Bronchial lymph node (tissue), 1 donor: ENCODE measurements around a stretch of chr20.

GRCh38 chr20:53081888-53082368 is 109.8 kb downstream of the TSHZ2 start:
- PRO-cap = no peak

DNA sequence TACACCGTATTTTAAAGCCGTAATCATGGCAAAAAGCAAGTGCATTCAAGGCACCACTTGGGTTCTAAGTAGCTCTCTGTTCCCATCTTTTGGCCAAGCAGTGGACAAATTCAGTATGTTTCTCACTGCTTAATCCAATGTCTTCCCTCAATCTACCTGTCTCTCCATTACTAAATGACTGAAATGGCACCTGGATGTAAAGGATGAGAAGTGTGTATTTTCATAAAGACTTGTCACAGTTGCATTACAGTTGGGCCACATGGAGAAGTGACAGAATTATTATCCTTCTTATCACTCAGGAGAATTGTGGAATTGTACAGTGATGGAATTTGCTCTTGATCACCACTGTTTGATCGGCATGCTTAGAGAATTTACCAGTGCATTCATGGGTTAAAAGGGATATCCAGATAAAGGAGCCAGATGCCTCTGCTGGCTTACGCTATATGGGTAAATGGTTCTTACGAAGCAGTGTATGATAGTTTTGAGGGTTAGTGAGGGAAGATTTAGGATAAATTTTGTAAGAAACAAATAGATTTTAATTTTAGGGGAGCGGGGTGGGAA is 145.7 kb downstream of the TSHZ2 start:
- PRO-cap = no peak

DNA sequence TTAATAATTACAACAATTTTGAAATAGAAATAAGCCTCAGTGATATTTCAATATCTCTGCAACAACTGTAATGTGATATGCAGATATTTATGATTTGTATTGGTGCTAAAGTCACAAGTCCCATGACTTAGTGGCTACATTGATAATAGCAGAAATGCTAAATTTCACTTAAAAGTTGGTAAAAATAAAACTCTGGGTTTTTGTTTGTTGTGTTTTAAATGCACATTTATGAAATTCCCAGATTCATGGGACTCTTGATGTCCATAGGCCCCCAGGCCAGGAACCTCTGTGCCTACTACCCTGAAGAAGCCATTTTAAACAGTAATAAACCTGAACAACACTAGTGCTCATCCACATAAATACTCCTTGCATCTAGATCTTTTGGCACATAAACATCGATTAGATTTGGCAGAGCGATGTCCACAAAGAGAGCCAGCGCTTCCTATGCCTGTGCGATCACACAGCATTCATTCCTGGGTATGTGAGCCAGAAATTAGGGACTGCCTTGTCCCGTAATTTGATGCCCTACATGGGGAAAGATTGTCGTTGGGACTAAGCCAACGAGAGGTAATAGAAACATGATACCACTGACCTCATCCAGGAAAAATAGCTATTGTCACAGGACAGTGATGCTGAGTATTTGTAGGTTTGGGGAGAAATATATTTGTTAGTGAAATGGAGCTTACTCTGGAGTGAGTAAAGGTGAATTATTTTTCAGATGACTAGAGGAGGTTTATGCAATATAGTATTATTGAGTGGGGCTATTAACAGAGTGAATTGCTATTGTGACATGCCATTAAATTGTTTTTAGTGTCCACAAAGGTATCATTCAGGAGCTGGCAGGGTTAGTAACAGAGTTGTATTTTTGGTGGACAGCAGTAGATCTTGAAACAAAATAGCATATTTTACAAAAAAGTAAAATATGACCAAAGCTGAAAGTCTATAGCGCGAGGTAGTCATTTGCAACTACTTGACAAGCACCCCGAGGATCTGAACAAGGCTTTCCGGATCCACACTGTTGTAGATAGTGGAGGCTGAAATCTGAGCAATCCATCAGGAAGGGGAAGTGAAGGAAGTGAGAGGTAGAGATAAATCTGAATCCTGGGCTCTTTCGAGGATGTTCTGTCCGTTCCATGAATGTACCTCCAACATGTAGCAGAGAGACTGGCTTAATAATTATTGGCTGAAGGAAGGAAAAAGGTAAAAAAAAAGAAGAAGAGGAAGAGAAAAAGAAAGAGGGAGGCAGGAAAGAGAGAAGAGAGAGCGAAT is 154.1 kb downstream of the TSHZ2 start:
- PRO-cap = no peak

- PRO-cap = no peak
These were observed 10.8 kb downstream of the ZNF217 start for GRCh38 chr20:53582636-53583392.

DNA sequence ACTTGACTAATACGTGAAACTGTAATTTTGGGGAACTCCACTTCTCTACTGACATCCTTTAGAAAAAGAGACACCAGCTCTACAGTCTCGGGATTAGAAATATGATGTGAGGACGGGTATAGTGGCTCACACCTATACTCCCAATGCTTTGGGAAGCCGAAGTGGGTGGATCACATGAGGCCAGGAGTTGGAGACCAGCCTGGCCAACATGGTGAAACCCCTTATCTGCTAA is 8.6 kb downstream of the ZNF217 start:
- PRO-cap = no peak

DNA sequence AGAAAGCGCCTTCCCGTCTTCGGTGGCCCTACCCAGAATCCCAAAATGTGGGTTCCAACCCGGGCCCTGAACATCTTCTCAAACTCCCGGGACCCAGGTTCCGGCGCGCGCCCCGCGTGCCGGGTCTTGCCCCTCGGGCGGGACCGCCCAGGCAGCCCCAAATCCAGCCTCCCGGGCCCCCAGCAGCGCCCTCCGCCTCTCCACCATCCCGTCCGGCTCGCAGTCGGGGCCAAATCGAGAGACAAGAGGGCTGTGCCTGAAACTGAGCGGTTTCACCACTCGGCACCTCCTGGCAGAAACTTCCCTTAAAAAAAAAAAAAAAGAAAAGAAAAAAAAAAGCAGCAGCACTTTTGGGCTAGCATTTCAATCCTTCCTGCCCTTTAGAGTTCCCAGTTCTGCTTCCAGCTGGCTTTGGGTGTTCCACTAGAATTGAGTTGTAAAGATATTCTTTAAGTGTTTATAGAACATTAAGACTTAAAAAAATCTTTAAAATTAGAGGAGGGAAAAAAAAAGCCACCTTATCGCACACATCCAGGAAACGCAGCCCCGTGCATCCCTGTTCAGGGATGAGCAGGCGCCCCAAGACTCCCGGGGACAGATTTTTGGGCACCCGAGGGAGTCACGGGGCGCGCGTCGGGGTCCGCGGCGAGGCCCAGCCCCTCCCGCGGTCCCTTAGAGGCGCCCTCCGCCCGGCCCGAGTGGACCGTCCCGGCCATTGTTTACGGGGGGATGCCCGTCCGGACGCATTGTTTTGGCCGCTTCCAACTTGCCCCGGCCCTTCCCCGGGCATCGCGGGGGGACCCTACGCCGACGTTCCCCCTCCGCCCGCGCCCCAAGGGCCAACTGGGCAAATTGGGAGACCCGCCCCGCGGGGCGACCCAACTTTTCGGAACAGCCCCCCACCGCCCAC is 854 bp downstream of the ZNF217 start:
- PRO-cap = unidirectional peak, minus-strand start at position 214 of the sequence; bidirectional peak, plus-strand start at position 715 of the sequence, minus-strand start at position 587 of the sequence

DNA sequence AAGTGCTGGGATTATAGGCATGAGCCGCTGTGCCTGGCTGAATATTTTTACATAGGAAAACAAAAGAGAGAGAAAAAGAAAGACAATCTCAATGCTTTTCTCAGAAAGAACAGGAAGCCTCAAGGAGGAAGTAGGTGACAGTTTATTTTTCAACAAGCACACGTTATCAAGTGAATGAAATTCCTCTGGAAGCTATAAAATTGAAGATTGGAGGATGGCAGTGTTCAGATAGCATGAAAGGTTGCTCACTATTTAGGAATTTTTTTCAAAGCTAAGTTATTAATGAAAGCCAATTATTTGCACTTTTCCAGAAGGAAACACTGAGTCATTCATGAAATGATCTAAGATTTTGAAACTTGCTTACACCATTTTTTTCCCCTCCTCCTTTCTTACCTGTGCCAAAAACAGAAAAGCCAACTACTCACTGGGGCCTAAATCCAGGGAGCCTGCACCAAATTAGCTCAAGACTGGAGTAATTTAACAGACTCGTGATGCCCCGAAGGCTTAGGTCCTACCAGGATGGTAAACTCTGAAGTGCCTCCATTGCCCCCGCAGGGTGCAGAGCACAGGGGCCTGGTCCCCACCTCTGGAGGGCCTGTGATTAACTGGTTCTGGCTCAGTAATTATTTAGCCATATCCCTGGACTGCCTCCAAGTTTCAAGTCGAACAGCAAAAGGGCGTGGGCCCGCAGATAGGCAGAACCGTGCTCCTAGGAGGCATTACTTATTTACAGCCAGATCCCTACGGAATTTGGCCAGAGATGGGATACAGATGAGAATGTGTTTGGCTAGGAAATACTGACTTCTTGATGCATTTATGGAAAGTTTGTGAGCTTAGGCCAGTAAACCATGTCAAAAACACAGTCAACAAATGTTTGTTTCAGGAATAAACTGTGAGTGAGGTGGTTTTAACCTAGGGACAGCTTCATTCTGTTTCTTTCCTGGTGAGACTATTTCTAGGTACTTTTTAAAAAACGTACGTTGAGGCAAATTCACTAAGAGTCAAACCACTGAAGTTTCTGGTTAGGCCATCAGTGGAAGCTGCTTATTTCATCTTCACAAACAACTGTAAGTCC is 28.1 kb upstream of the ZNF217 start:
- PRO-cap = unidirectional peak, plus-strand start at position 424 of the sequence

DNA sequence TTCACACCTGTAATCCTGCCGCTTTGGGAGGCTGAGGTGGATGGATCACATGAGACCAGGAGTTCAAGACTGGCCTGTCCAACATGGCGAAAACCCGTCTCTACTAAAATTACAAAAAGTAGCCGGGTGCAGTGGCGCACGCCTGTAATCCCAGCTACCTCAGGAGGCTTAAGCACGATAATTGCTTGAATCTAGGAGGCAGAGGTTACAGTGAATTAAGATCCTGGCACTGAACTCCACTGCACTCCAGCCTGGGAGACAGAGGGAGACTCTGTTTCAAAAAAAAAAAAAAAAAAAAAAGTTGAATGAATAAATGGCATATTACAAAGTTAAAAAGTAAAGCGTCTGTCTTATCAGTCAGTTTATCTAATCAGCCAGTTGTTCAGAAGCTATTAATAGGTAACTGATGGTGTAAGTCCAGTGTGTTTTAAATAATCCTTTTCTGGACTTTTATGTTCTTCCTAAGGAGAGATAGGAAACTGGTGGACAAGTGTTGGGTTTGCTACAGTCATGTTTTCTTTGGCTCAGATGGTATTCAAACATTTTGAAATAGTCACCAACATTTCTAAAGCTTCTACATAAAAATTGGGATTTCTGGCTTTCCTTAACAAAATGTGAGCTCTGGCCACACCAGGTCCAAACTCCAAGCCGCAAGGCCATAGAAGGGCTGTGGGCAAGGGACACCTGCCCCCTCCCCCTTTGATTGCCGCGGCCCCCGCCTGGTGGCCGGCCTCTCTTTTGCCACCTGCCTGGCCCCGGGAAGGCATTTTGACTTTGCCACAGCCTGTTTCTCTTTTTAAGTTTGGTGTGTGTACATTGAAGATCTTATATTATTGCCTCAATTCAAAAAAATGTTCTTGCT is 83.7 kb upstream of the ZNF217 start:
- PRO-cap = no peak

- PRO-cap = no peak
These were observed 118.0 kb upstream of the ZNF217 start for GRCh38 chr20:53711656-53712045.

DNA sequence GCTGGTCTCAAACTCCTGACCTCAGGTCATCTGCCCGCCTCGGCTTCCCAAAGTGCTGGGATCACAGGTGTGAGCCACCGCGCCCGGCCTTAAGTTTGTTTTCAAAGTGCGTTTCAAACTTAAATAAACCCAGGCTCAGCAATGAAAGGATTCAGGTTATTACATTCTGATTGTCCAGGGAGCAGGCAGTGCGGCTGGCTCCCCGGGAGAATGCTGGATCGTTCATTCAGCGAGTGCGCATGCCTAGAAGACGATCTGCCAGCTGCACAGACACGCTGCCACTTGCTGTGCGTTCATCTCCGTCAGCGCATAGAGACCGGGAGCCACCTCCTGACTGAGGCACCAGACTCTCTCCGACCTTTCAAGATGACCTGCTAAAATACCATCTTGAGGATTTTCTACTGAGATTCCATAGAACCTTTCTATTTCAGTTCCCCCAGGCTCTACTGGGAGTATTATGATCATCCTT is 163.9 kb upstream of the ZNF217 start:
- PRO-cap = no peak

DNA sequence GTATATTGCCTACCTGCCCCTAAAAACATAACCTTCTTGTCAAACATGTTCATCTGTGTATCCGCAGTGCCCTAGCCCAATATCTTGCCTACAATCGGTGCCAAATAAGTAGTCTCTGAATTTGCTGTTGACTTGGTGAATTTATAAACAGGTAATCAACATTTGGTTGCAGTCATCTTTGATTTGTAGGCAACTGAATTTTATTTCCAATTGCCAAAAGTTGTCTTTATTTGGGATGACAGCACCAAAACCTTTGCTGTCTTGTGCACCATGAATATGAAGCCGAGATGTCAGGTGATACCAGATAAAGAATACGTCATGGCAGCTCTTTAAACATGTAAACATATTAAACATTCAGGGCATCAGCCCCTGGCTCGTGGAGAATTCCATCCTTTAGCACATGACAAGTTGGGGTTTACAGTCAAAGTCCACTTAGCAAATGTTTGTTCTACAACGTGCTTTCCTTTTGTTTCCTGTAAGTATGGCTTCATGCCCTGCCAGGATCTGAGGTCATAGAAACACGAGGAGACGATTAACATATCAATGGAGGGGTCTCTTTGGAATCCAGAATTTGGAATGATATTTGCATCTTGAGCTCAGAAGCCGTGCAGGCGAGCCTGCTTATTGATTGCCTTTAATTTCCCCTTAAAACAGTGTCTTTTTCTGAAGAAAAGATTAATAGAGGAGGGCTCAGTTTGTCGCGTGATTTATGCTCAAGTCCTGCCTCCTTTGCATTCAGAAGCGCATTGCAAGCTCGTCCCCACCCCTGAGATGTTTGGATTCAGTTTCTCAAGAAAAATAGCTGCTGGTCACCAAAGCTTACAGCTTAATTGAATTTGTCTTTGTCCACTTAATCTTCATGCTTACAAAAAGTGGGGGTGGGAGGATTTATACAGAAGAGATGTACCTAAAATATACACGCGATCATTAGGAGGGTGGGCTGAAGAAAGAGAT is 170.2 kb upstream of the ZNF217 start:
- PRO-cap = no peak

GRCh38 chr20:53869451-53870125 is 200.8 kb downstream of the BCAS1 start:
- PRO-cap = unidirectional peak, minus-strand start at chr20:53869926

DNA sequence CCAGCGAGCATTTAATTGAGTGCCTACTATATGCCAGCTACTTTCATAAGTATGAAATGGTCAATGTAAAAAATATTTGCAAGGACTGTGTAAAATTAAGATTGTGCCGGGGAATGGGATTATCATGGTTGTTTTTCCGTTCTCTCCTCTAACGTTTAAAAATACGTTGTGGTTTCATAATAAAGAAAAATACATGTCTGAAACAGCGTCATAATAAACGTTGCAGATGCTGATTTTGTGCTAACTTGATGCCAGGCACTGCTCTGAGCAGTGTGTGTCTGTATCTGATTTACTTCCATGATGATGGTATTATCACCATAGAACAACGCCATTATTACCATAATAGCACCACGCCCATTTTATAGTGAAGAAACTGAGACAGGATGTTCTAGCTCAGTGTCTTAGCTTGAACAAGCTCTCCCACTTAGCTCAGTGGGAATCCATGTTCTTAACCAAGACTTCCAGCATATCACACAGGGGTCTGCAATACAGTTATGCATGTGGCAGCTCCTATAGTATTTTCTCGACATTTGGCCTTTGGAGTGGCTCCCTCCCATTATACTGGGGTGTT is 144.5 kb downstream of the BCAS1 start:
- PRO-cap = bidirectional peak, plus-strand start at position 396 of the sequence, minus-strand start at position 333 of the sequence

DNA sequence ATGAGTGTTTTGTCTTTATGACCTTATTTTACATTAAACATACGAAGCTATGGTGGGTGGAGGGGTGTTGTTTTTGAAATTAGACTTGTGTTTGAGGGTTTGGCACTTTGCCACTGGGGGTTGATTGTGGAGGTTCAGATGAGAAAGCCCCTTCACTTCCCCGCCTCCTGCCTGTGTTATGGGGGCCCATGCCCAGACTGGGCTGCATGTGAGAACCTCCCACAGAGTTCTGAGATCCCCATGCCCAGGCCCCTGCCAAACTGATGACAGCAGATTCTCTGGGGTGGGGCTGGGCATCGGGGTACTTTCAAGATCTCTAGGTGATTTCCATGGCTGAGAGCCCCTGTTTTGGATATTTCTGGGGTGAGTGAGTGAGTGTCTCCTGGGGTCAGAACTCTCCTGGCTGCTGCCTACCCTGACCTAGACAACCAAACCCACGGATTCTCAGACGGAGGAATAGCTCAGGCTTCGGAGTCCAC is 6.4 kb downstream of the BCAS1 start:
- PRO-cap = no peak

GRCh38 chr20:54103298-54103648 is 32.9 kb upstream of the BCAS1 start:
- PRO-cap = no peak

DNA sequence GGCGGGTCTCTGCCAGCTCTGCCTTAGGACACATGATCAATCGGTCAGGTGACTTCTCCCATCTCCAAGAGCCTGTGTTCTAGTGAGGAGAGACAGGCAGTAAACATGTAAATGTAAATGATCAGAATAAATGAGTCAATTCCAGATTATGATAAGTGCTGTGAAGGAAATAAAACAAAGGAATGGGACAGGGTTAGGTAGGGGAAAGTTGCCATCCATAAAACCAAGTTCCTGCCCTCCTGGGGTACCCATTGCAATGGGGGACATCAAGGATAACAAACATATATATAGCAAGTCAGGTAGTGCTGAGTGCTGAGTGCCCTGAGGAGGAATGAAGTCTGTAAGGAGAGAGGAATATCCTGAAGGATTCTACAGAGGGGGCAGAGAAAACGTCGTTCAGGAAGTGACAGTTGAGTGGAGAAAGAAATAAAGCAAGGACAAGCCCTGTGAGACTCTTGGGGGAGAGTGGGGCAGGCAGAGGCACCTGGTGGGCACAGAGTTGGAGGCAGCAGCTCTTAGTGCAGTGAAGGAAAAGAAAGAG is 43.4 kb upstream of the BCAS1 start:
- PRO-cap = no peak

GRCh38 chr20:54350397-54350625 is 125.1 kb upstream of the DOK5 start:
- PRO-cap = no peak

DNA sequence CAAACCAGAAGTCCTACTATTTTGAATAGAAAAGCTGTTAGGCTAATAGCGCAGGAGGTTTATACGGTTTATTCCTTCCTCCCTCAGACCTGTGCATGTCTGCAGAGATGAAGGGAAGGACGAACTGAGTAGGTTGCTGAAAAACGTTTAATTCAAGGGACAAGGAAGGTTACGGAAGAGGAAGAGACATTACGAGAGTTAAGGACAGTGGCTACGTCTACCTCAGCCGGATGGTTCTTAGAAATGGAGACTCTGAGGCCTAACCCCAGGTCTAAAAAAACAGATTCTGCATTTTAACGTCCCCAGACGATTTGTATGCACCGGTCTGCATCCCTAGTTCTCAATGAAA is 923 bp downstream of the AURKA start:
- PRO-cap = no peak

DNA sequence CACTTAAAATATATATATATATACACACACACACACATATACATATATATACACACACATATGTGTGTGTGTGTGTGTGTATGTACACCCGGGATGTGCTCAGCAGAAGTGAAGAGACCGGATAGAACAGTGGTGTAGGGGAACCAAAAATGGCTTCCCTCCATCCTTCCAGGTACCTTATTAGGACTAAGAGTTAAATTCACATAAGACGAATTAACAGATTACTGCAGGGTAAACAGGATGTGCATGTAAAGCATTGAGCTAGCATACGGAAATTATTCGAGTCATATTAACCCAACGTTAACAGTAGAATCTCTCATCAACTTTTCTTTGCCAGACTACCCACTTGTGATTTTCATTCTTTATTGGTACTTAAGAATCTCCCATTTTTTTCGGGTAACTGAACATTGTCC is 671 bp downstream of the CSTF1 start:
- PRO-cap = no peak

DNA sequence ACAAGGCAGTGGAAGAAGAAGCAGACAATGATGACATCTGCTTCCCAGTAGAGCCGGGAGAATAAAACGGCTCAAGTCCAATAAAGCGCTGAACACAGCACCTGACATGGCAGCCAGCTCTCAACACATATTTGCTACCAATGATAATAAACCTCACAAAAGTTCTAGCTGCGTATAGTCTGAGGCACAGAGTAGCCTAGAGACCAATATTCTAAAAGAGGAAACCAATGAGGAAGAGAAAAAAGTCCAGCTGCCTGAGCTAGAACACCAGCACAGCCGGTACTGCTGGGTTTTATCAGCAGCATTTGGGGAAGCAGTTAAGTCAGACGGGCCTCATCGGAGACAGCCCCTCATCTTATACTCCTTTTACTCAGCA is 2.5 kb upstream of the RTF2 start:
- PRO-cap = no peak